Keratinocyte (primary cell): ENCODE data around the genes GPR15LG, CDHR1 and CCSER2.

DNA sequence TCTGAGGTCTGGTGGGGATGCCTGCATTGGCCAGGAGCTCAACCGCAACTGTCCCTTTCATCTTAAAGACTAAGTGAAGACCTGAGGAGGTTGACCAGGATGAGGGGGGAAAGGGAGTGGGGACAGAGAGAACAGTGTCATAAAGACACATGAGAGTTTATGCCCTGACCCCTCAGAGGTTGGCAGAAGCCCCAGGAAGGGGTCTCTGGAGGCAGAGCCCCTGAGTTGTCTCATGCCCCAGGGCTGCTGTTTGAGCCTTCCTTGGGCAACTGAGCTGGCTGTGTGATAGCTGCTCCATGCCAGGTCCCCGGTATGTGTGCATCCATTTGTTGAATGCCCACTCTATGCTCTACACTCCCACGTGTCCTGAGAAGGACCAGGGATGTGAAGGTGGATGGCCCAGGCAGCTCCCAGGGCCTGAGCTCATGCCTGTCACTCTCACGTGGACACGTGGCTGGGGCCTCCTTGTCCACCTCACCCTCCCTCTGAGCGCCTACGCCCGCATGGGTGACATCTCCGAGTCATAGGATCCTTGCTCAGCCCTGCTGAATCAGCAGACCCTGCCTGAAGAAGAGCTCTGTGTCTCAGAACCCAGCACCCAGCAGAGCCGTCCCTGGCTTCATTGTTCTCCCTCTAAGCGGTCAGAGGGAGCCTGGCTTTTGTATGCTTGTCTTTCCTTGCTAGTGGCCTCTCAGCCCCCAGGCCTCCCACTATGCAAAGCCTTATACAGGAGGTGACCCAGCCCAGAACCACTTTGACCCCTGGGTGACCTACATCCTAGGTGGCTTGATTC lies 108.1 kb upstream of the PPIF start:
CAGE:
- cytosol, long polyA minus RNA, result no peak
- cytosol, long polyA plus RNA, result no peak
- long polyA plus RNA, result no peak
- nucleus, long polyA minus RNA, result no peak
- nucleus, long polyA plus RNA, result no peak

CAGE:
- cytosol, long polyA minus RNA, result no peak
- cytosol, long polyA plus RNA, result no peak
- long polyA plus RNA, result no peak
- nucleus, long polyA minus RNA, result no peak
- nucleus, long polyA plus RNA, result no peak
These were observed 54.0 kb upstream of the PPIF start for GRCh38 chr10:79293163-79293739.

DNA sequence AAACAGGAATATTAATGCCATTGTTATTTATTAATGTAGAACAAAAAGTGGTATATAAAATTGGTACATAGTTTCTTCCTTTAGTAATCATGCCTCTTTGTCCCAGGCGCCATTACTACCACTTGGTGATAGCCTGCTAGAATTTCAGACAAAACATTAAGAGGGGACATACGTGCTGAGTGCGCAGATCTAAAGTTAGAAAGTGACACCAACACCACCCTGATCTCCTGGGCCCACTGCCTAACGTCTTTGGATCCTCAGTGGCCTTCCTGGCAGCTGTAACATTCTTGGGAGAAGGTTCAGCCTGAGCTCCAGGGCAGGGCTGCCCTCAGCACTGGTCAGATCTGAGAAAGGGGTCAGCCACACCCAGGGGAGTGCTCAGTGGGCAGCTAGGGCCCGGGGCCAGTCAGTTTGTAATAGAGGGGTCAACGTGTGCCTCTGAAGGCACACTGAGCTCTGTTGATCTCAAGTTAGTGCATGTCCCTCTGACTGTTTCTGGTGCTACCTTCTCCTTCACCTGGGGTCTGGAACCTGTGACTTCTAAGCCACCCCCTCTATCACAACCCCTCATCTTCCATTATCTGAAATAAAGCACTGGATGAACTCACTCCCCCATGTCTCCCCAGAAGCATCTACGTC lies 48.3 kb downstream of the ZCCHC24 start:
CAGE:
- cytosol, long polyA minus RNA, result no peak
- cytosol, long polyA plus RNA, result no peak
- long polyA plus RNA, result no peak
- nucleus, long polyA minus RNA, result no peak
- nucleus, long polyA plus RNA, result no peak

DNA sequence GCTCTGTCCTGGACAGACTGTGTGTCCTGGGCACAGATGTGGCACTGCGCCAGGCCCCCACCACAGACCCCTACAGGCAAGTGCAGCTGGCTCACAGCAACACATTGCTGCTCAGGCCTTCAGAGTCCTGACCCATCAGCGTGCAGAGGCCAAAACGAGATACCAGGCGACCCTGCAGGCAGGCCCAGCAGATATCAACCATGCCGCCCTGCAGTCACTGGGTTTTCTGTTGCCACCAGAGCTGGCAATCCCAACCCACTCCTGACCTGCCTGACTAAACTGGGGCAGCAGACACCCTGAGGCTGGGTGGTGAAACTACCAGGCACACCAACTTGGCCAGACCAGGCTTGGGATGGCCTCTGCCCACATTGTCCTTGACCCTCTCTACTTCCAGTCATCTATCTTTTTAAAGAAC lies 20.3 kb downstream of the ZCCHC24 start:
CAGE:
- cytosol, long polyA minus RNA, result no peak
- cytosol, long polyA plus RNA, result no peak
- long polyA plus RNA, result no peak
- nucleus, long polyA minus RNA, result no peak
- nucleus, long polyA plus RNA, result no peak

DNA sequence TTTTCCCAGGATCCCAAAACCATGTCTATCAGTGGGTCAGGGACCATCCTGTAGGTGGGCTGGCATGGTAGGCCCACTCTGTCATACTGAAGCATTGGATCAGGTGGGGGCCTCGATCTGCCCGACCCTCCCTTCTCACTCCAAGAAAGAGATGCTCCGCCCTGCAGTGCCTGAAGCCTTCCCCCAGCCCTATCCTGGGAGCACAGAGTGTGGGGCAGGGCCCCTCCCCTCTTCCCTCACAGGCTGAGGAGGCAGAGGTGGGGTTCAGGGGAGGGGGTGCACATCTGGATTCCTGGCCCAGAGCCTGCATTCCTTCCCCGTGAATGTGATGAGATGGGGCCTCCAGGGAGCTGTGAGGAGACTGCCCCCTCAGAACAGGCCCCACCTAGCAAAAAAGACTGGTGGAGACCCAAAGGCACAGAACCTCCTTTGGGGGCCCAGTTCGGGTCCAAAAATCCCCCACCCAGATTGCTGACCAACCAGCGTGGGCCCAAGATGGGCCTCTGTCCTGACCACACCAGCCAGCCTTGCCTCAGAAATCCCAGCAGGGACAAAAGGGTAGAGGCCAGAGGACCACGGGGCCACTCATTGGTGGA lies 13.5 kb downstream of the ZCCHC24 start:
CAGE:
- cytosol, long polyA minus RNA, result no peak
- cytosol, long polyA plus RNA, result no peak
- long polyA plus RNA, result no peak
- nucleus, long polyA minus RNA, result no peak
- nucleus, long polyA plus RNA, result no peak

DNA sequence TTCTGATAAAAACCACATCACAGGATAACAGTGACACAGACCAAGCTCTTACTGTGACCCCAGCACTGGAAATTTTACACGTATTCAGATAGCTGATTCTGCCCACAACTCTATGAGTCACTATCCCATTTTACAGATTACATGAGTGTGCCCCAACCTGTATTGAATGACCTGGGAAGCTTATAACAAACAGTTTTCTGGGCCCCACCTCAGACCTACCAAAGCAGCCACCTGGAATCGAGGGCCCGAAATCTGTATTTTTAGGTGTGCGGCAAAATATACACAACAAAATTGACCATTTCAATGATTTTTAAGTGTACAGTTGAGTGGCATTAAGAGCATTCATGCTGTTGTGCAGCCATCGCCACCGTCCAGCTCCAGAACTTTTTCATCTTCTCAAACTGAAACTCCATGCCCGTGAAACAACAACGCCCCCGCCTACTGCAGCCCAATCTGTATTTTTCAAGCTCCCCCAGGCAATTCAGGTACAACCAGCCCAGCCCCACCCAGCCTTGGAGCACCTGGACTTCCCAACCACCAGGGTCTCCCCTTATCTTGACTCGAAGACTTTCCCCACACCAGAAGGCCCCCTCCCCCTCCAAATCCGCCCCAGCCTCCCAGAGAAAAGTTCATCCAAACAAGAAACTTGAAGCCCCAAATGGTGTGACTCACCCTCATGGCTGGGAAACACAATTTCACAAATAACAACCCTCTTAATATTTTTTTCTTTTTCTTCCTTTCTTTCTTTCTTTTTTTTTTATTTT lies 10.8 kb downstream of the ZCCHC24 start:
CAGE:
- cytosol, long polyA minus RNA, result no peak
- cytosol, long polyA plus RNA, result no peak
- long polyA plus RNA, result no peak
- nucleus, long polyA minus RNA, result no peak
- nucleus, long polyA plus RNA, result no peak

GRCh38 chr10:79450327-79450526 lies 4.8 kb upstream of the ZCCHC24 start:
CAGE:
- cytosol, long polyA minus RNA, result no peak
- cytosol, long polyA plus RNA, result no peak
- long polyA plus RNA, result no peak
- nucleus, long polyA minus RNA, result no peak
- nucleus, long polyA plus RNA, result no peak

DNA sequence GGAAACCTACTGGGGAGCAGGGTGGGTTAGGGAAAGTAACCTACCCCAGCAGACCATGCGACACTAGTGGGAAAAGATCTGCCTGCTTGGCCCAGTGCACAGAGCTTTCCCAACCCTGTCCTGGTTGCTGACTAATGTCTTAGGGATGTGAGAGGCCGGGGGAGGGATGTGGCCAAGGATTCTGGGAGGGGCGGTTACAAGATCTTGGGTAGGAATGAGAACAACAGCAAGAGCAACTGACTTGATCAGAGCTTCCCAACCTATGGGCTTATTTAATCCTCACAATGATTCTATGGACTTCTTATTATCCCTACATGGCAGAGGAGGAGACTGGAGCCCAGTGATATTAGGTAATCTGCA lies 24.0 kb upstream of the EIF5AL1 start:
CAGE:
- cytosol, long polyA minus RNA, result no peak
- cytosol, long polyA plus RNA, result no peak
- long polyA plus RNA, result no peak
- nucleus, long polyA minus RNA, result no peak
- nucleus, long polyA plus RNA, result no peak

CAGE:
- cytosol, long polyA minus RNA, result no peak
- cytosol, long polyA plus RNA, result no peak
- long polyA plus RNA, result no peak
- nucleus, long polyA minus RNA, result no peak
- nucleus, long polyA plus RNA, result no peak
These were observed 45.2 kb downstream of the NUTM2B start for GRCh38 chr10:79747881-79748880.

DNA sequence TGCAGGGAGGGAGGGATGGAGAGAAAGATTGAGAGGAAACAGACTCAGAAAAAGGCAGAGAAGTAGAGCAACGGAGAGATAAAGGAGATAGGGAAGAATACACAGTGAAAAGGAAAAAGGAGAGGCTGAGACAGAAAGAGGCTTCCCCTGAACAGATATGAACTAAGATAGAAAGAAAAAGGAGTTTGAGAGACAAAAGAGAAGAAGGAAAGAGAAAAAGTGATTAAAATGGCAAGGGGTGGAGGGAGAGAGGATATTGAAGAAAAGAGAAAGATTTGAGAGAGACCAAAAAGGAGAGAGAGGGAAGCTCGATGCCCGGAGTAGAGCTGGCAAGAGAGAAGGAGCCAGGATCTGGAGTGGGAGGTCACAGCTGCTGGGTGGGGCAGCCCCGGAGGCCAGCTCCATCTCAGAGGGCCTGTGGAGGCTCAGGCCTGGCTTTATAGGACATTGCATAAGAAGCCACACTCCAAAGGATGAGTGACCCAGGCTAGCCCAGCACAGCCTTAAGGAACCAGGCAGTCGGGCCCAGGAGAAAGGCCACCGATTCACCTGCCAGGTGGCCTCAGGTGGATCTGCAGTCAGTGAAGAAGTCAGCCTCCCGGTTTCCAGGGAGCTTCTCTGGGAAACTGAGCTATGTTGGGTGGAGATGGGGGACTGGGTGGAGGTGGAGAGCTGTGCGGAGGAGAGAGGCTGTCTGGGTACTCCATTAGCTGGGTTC lies 581 bp downstream of the PLAC9 start:
CAGE:
- cytosol, long polyA minus RNA, result no peak
- cytosol, long polyA plus RNA, result no peak
- long polyA plus RNA, result no peak
- nucleus, long polyA minus RNA, result no peak
- nucleus, long polyA plus RNA, result no peak

CAGE:
- cytosol, long polyA minus RNA, result no peak
- cytosol, long polyA plus RNA, result no peak
- long polyA plus RNA, result no peak
- nucleus, long polyA minus RNA, result no peak
- nucleus, long polyA plus RNA, result no peak
These were observed 12.1 kb downstream of the PLAC9 start for GRCh38 chr10:80144306-80145450.

DNA sequence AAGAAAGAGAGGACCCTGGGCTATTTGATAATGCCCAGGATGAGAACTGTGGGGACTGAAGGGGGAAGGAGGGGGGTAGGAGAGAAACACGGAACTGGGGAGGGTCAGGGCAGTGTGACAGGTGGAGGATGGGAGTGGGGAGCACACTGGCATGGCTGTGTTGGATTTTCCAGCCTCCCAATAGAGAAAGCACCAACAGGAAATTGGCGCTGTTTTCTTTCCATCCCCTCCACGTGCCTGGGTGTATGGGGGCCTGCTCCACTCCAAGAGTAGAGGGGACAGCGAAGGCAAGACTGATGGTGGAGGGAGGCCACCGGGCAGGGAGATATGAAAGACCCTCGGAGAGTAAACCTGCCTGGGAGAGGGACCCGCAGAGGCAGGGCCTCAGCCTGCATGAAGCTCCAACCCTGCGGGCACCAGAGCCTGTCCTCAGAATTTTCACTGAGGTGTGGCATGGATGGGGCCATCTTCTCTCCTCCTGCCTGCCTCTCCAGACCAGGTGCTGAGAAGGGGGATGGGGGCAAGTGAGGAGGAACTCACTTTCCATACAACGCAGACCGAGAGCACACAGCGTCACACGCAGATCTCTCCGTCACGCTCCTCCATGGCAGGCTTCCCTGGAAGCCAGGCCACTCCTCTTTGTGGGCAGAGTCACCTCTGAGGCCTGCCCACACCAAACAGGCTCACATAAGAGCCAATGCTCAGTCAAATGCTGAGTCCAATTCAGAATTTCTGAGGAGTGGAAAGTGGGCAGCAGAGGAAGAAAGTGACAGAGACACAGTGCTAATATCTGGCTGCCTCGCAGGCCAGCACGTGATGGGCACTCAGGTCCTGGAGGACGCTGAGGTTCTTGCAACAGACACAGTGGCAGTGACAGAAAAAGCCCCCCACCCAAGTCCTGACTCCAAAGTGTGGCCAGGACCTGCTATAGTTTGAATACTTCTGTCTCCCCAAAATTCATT lies 18.8 kb downstream of the ANXA11 start:
CAGE:
- cytosol, long polyA minus RNA, result no peak
- cytosol, long polyA plus RNA, result no peak
- long polyA plus RNA, result no peak
- nucleus, long polyA minus RNA, result no peak
- nucleus, long polyA plus RNA, result no peak

DNA sequence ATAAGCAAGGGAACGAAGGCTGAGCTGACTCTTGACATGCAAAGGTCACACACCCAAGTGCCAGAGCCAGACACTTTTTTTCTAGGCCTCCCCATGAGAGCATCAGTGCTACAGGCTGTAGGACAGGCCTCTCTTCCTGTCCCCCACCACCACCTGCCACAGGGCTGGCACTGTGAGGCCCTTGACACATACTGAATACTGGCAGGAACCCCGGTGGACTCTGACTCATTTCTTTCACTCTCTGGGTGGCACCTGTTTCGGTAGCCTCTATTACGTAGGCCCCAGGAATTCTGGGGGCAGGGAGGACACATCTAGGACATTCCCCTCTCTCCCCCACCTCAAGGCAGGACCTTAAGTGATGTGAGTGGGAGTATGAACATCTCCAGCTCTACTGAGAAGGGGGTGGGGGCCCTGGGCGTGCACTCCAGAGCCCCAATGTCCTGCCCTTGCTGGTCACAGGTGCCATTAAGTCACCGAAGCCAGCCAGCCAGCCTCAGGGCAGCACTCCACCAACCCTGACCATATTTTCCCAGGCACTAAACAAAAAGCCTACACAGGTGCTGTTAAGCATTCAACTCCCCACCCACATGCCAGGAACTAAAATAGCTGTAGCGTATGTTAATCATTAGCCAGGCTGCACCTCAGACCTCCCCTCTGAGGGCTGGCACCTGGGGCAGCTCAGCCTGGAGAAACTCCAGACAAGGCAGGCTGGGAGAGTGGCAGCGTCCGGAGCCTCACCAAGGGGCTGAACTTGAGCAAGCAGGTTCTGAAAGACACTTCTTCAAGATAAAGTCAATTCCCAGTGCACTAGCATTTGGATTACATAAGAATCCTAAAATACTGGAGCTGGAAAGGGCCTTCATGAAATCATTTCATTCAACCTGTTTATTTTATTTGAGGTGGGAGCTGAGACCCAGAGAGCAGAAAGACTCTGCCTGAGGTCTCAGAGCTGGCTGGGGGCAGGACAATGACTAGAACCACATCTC lies 8.8 kb downstream of the ANXA11 start:
CAGE:
- cytosol, long polyA minus RNA, result no peak
- cytosol, long polyA plus RNA, result no peak
- long polyA plus RNA, result no peak
- nucleus, long polyA minus RNA, result no peak
- nucleus, long polyA plus RNA, result no peak

CAGE:
- cytosol, long polyA minus RNA, result no peak
- cytosol, long polyA plus RNA, result no peak
- long polyA plus RNA, result no peak
- nucleus, long polyA minus RNA, result no peak
- nucleus, long polyA plus RNA, result no peak
These were observed 18.4 kb downstream of the MAT1A start for GRCh38 chr10:80271000-80271448.

DNA sequence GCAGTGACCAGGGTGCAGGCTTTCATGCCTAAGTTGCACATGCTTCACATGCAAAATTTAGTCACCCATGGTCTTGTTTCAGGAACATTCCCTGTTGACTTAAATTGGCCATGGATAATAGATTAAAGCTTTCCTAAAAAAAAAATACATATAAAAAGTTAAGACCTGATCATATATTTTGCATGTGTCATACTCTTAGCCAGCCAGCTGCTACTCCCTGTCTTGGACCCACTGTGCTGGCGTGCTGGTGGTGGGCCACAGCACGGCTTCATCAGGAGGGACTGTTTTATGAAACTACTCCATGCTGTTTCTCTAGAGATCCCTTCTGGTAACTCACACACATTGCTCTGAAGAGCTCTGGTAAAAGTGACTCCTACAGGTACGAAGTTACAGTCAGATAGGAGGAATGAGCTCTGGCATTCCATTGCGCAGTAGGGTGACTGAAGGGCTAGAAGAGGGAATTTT lies 778 bp downstream of the MAT1A start:
CAGE:
- cytosol, long polyA minus RNA, result no peak
- cytosol, long polyA plus RNA, result no peak
- long polyA plus RNA, result no peak
- nucleus, long polyA minus RNA, result no peak
- nucleus, long polyA plus RNA, result no peak

CAGE:
- cytosol, long polyA minus RNA, result no peak
- cytosol, long polyA plus RNA, result no peak
- long polyA plus RNA, result no peak
- nucleus, long polyA minus RNA, result no peak
- nucleus, long polyA plus RNA, result no peak
These were observed 28.2 kb upstream of the SH2D4B start for GRCh38 chr10:80509143-80510220.

CAGE:
- cytosol, long polyA minus RNA, result no peak
- cytosol, long polyA plus RNA, result no peak
- long polyA plus RNA, result no peak
- nucleus, long polyA minus RNA, result start-site peak on the plus strand at chr10:80519787-80519793, 24 reads; start-site peak on the plus strand at chr10:80519922-80519948, 24 reads
- nucleus, long polyA plus RNA, result no peak
These were observed 17.9 kb upstream of the SH2D4B start for GRCh38 chr10:80519708-80520327.

GRCh38 chr10:84173417-84174057 lies at the start of gene GPR15LG:
Gene GPR15LG, plus strand, starts transcription at chr10:84173801.
CAGE:
- cytosol, long polyA minus RNA, result start-site peak on the plus strand at chr10:84173764-84173812, 16 reads
- cytosol, long polyA plus RNA, result no peak
- long polyA plus RNA, result no peak
- nucleus, long polyA minus RNA, result no peak
- nucleus, long polyA plus RNA, result no peak

CAGE:
- cytosol, long polyA minus RNA, result no peak
- cytosol, long polyA plus RNA, result no peak
- long polyA plus RNA, result start-site peak on the plus strand at chr10:84194507-84194586, 25 and 25 reads in 2 replicates
- nucleus, long polyA minus RNA, result no peak
- nucleus, long polyA plus RNA, result no peak
These were observed at the start of gene CDHR1 for GRCh38 chr10:84194367-84195040. Gene CDHR1, plus strand, starts transcription at chr10:84194537.

DNA sequence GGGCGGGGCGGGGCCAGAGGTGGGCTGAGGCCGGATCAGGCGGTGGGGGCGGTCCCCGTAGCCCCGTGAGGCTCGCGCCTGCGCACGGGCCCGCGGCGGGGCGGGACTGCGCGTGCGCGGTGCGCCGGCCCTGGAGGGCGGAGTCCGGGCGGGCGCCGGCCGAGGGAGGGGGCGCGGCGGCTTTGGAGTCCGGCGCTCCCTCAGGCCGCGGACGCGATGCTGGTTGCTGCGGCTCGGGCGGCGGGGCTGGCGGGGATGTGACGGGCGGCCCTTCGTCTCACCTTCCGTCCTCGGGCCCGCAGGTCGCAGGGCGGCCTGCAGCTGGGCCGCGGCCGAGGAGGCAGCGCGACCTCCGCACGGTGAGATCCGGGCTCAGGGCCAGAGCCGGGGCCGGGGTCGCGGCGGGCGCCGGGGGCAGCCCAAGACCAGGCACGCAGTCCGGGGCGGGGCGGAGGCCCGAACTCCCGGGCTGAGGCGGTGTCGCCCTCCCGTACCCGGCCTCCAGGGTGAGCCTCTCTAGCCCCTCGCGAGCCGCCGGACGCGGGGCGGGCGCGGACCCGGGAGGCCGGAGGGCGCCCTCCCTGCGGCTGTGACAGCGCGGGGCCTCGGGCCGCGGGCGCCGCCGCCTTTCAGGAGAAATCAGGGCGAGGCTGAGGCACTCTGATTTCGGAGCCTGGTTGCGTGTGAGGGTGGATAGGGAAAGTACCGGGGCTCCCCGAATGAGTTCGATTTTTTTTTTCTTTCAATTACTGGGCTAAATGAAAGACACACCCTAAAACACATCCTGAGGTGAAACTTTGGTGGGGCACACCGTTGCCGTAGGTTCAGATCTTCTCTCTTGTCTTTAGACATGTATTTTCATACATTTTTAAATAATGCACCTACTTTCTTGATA lies at the start of gene CCSER2:
CCSER2 (plus strand) TSS at position 140 of the 895 bp plus-strand sequence.
CAGE:
- cytosol, long polyA minus RNA, result start-site peak on the plus strand centred at position 199 of the sequence, 9 bp wide, 18 reads
- cytosol, long polyA plus RNA, result start-site peak on the plus strand centred at position 216 of the sequence, 243 bp wide, 77 and 19 reads in 2 replicates
- long polyA plus RNA, result no peak
- nucleus, long polyA minus RNA, result no peak
- nucleus, long polyA plus RNA, result start-site peak on the plus strand centred at position 181 of the sequence, 83 bp wide, 108 and 60 reads in 2 replicates